Neutrophil (primary cell): Measurements from ENCODE around the gene POLG2.

GRCh38 chr17:63969081-63969654 is 3.5 kb downstream of the SCN4A start:
- PRO-cap = no peak

DNA sequence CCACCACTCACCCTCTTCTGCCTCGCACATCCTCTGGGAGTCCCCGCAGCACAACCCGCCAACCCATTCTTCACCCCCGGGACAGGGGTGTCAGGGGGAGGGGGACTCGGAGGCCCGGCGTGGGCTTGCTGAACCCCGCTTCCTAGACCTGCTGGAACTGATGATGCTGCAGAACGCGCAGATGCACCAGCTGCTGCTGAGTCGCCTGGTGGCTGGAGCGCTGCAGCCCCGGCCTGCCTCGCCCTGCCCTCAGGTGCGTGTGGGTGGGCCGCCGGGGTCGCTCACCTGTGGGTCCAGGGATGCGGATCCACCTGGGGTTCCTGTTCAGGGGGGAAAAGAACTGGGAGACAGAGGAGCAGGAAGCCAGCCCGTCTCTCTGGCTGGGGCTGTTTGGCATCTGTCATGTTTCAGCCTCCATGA is 681 bp downstream of the PRR29 start:
- PRO-cap = no peak

DNA sequence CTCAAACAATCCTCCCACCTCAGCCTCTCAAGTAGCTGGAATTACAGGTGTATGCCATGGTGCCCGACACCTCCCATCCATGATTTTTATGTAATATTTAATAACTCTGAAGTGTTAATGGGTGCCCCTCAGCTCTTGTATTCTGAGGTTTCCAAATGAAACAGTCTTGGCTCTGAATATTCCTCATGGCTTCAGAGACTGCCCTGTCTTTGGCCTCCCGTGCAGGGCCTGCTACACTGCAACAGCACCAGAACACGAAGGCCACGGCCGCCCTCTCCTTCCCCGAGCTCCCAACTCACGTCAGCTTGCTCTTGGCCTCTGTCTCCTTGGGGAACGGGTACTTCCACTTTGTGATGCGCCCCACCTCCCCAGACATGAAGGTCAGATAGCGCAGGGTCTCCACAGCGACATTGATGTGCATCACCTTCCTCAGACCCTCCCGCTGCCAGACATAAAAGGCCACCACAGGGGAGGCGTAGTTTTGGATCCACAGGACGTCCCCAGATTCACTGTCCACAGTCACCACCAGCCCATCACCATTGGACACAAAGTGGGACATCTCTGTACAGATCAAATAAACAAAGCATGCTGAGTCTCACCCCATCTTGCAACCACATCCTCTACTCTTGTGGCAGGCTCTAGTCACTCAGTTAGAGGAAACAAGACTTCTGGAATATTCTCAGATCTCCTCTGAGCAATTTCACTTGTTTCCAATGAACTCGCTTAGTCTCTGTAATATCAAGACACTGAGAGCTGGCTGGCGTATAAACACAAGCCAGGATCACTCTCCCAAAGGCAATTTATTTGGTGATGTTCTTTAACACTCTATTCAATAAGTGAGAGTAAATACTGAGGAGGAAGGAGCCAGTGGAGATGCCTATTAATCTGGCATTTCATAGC is 46.2 kb upstream of the ICAM2 start:
- PRO-cap = no peak

DNA sequence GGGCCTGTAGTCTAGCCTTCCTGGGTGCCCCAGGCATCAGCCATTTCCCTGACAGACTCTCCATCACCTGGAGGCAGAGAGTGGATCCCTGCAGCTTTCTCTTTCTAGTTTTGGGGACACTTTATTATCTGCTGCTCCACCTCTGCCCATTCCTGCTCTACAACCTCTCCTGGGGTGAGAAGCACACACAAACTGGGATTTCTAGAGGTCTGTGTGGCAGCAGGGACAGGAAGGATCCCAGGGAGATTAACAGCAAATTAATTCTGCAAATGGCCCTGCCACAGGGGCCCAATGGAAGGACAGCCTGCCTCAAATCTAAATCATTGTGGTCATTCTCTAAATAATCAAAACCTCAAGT is 50.9 kb upstream of the TEX2 start:
- PRO-cap = no peak

- PRO-cap = no peak
Observed at GRCh38 chr17:64323030-64323229, 59.9 kb upstream of the TEX2 start.

- PRO-cap = no peak
Observed at GRCh38 chr17:64384381-64384813, 6.3 kb downstream of the PECAM1 start.

- PRO-cap = no peak
Observed at GRCh38 chr17:64384930-64386087, 5.4 kb downstream of the PECAM1 start.

- PRO-cap = no peak
Observed at GRCh38 chr17:64406617-64407188, 16.0 kb upstream of the PECAM1 start.

DNA sequence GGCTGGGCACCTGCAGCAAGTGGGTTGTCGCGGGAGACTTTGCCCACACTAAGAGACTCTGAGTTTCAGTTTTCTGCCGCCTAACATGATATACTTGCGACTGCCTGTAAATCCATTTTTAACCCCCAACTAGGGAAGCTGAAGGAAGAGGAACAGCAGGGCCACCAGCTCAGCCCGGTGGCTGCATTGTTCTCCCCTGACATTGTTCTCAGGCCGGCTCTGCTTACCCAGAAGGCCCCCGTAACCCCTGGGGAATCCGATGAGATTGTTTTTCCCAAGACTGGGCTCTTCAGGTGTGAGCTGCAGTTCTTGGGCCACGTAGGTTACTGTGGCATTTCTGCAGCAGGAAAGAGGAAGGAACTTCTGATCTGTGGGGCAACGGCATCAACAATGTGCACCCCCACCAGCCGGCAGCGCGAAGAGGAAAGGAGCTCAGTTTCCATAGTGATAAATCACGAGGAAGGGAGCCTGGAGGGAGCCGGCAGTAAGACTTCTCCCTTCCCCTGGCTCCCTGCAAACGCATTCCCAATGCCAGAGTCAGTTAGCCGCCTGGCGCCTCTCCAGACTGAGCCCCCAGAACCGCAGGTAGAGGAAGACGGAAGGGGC is 21.3 kb upstream of the PECAM1 start:
- PRO-cap = no peak

DNA sequence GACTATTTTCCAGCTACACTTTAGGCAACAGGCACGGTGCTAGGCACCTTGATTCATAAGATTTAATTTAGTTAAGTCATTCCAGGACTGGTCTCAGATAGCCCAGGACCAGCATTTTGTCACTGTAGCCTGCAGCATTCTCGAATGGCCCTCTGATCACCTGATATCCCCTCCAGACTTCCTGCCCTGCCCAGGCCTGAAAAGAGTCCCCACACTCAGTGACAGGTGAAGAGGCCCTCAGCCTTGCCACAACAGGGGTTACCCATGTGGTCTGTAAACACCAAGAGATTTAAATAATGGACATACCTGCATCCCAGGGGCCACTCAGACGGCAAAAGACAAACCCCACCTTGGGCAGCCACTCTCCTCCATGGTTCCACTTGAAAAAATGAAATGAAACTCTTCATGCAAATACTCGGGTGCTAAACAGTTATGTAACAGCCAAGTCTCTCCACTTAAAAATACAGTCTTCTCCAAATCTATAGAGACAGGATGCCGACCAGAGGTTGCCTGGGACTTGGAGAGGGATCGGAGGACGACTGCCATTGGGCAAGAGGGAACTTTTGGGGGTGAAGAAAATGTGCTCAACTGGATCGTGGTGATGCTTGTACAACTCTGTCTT is 22.9 kb upstream of the PECAM1 start:
- PRO-cap = no peak

GRCh38 chr17:64496954-64497990 is at the start of gene POLG2:
TSS of gene POLG2 (minus strand) at chr17:64497054.
- PRO-cap = bidirectional peak, plus-strand start at chr17:64497154, minus-strand start at chr17:64497019; unidirectional peak, minus-strand start at chr17:64497218

- PRO-cap = no peak
Observed at GRCh38 chr17:64499672-64500429, 3.0 kb upstream of the POLG2 start.

DNA sequence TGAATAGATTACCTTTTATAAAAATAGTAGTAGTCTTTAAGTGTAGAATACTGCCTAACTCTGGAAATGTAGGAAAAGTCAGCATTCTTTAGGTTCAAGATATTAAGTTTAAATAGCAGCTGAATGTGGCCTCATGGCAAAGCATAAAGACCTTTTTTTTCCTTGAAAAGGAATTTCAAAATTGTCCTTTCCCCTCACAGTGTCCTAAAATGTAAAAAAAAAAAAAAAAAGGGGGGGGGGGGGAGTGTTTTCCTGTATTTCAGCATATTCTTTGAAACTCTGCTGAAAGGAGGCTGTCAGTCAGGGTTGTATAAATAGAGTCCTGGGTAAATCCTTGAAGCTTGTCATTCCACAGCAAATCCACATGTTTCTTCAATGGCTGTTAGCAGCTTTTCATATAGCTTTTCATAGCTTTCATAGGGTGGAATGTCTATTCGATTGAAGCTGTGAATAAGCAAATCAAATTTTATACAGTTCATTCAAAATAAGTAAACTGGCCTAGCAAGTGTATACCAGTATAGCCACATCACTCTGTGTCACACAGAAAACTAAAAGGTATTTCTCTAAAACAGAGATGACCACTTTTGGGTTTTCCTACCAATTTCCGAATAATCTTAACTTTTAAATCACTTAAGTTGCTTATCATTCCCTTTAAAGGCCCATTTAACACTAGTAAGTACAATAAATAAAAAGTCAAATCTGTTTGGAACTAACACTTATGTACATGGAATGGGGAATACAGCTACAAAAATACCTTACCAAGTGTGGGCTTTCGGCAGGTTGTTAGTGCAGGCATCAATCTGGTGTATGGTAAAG is 38.9 kb downstream of the CEP95 start:
- PRO-cap = no peak

DNA sequence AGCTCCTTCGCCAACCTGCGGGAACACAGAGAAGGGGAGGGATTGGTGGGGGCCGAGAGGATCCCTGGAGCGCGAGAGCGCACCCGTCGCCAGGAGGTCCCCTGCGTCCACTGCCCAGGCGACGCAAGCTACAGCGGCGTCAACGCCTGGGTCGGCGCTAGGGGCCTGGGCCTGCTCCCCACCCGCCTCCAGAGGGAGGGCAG is 118.8 kb upstream of the SMURF2 start:
- PRO-cap = no peak

GRCh38 chr17:64786145-64786787 is 124.2 kb upstream of the SMURF2 start:
- PRO-cap = no peak

DNA sequence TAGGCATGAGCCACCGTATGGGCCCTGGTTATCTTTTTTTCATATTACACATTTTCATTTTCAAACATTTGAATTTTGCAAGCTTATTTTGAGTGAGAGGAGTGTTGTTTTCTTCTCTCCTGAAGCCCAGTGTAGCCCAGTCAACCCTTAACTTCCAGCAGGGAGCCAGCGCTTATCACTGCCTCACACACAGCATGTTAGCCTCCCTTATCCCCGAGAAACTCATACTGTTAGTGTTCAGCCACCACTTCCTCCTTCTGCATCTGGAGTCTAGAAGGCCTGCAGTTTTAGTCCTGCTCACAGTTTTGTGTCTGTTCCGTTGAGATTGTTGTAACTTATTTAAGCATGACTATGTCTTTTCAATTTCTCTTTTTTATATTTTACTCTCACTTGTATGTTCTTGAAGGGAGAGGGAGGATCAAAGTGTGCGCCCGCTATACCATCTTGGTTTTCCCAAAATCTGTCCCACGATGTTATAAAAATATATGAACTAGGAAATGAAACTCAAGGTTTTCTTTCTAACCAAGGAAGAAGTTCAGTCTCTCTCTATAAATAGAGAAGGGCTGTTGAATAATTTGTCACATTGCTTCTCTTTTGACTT is 3.7 kb upstream of the LRRC37A3 start:
- PRO-cap = no peak

DNA sequence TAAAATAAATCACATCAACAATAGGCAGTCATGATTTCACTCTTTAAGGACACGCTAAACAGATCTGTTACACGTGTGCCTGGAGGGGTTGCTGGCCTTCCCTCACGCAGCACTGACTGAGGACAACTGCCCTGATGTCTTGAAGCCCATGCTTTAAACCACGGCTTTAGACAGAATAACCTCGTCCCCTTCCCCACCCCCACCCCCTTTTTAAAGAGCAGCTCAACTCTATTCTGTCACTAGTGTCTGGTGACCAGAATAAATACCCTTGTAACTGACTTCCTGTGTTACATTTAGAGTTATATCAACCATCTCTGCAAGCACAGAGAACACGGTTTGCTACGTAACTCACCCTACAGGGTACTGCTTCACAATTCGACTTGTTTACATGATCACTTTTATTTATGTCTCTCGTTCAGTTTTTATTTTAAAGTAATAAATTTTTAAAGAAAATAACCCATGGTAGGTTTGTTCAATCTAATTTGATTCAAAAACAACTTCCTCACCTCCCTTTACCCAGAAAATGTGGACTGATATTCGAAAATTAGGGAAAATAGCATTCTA is 50.7 kb upstream of the LRRC37A3 start:
- PRO-cap = no peak

GRCh38 chr17:65014156-65014987 is 42.2 kb downstream of the GNA13 start:
- PRO-cap = no peak

GRCh38 chr17:65062511-65062965 is 6.0 kb upstream of the GNA13 start:
- PRO-cap = no peak

GRCh38 chr17:65099933-65101083 is 36.9 kb upstream of the RGS9 start:
- PRO-cap = no peak